Endodermal cell (in vitro differentiated cells): Measurements from ENCODE around the genes GSTA4 and FBXO9.

DNA sequence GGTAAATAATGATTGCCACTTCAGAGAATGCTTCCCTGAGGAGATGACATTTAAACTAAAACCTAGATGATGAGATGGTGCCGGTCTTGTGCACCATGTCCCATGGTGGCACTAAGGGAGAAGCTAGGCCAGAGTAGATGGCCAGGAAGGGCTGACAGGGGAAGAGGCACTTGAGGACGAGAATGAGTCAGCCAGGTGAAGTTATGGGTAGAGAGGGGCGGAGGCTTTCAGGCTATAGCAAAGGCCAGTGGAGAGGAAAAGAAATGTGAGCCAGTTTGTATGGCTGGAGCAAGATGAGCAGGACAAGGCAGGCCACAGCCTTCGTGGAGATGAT, 44.7 kb upstream of the ADGRF4 start:
- PRO-cap, result no peak

GRCh38 chr6:47656145-47656584, 42.2 kb upstream of the ADGRF4 start:
- PRO-cap, result bidirectional peak, plus-strand start at chr6:47656504, minus-strand start at chr6:47656343

GRCh38 chr6:49506608-49507002, 6.9 kb downstream of the GLYATL3 start:
- PRO-cap, result no peak

- PRO-cap, result no peak
Measured at GRCh38 chr6:49764458-49765069, 20.4 kb upstream of the CRISP3 start.

- PRO-cap, result no peak
Measured at GRCh38 chr6:49940021-49940588, 23.9 kb downstream of the DEFB114 start.

DNA sequence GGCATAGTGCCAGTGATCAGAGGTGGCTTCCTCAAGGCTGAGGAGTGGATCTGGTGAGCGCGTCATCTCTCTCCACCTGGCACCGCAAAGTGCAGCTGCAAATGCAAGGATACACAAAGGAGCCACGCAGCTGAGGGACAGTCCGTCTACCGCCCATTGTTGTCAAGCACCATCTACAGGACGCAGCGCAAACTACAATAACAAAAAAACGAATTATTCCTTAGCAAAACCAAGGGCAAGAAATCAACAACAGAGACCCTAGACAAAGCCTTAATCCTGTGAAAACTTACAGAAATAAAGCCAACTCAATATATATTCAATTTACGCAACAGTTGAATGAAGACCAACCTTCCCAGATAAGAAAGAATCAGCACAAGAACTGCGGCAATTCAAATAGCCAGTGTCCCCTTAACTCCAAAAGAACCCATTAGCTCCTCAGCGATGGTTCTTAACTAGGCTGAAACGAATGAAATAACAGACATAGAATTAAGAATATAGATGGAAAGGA, 9.2 kb upstream of the DEFB110 start:
- PRO-cap, result unidirectional peak, minus-strand start at position 91 of the sequence

DNA sequence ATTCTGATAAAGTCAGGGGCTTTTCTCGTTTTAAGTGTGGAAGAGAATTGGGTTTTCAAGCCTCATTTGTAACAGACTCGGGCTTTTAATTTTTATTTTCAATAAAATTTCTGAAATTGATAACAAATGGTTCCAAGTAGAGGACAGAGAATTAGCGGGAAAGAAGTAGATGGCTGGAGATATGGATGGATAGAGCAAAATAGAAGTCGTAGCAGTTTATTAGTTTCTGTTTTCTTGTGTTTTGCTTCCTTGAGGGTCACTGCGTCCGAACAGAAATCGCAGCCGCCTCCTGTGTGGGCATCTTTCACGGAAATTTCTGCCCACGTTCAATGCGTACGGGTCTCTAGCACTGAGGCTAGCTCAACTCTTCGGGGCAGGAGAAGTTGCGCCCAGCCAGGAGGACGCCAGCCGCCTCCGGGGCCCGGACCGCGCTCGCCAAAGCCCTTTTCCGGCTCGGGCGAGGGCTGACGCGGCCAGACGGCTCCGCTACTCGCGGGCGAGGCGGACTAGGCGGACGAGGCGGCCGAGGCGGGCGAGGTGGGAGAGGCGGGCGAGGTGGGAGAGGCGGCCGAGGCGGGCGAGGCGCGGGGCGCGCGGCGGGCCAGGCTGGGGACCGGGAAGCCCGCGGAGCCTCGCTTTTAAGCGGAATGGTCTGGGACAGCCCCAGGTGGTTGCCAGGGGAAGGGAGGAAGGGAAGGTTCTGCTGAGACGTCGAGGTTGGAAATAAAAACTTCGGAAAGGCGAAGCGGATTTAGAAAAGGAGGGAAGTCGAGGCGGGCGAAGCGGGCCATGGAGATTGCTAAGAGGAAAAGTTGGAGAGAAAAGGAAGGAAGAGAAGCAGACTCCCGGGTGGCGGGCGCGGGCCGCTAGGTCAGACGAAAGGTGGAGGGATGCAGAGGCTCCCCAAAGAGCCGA, 898 bp downstream of the TFAP2B start:
- PRO-cap, result no peak

DNA sequence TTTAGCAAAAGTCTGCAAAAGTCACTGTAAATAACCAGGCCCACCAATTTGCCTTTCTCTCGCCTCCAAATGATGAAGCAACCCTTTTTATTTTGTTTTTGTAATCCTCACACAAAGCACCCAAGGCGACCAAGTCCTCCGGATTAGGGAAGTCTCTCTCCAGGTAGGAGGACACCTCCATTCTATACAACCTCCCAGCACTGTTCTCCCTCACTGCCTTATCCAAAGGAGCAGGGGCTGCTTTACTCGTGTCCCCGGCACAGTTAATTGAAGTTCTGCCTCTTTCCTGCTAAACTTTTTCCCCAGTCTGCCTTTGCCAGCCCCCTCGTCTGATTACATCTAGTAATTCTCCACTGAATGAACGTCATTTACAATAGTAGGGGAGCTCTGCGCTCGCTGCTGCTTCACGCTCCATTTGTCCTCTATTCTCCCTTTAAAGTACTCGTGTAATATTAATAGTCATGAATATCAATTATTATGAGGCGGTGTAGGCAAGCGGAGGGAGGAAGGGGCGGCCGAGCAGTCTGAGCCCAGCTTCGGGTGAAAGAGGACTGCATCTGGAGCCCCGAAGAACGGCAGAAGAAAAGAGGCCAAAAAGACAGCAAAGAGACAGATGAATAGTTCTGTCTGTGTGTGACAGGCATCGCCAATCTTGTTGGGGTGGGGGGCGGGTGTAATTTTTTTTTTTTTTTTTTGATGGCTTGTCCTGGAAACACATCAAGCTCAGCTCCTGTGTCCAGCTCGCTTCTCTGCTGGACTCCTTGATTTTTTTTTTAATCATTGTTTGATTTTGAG, 2.8 kb downstream of the TFAP2B start:
- PRO-cap, result no peak

DNA sequence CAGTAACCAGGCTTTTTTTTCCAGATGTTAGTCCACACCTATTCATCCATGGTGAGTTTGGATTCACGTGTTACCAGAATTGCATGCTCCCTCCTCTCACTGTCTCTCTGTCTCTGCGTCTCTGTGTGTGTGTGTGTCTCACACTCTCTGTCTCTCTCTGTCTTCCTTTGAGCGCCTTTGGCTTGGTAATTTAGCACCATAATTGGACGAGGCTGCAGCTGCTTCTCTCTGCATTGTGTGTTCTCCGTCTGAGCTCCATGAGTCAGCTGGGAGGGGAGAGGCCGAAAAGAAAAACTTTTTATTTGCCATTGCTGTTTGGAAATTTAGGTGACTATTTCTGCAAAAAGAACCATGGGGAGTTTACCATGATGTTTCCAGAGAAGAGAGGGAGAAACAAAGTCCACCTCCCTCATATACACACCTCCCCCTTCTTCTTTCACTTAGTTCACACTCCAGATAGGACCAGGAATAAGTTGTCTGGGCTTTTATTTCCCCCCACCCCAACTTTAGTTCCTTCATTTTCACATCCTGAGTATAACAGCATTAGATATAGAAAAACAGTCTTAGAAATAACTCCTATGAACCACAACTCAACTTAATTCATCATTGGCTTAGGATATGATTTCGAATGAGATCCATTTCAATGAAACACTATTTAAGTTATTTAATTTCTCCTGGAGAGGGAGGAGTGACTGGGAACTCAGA, 3.6 kb downstream of the TFAP2B start:
- PRO-cap, result no peak

DNA sequence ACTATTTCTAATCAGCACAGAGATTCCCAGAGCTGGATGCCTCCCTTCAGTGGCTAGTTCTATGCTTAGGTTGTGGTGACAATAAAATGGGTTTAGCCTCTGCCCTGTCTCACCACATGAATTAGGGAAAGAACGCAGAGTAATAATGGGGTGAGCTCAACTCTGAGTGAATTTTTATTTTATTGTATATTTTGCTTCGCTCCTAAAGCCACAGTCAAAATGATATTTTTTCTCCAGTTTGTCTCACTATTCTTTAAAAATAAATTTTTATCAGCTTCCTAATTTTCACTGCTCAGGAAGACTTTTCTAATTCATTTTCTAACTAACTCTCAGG, 142.2 kb downstream of the TFAP2B start:
- PRO-cap, result no peak

DNA sequence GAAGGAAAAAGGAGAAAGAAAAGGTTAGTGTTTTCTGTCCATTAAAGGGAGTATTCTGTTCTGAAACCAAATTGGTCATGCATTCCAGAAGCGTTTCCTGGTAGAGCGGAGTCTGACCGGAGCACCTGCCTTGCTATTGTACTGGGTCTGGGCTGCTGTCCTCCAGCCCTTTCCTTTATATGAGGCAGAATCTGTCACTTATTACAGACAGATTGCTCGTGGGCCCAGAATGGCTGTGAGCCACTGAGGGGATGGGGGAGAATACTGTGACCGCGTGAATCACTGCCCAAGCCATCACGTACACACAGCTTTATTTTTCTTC, 573.5 kb downstream of the PKHD1 start:
- PRO-cap, result no peak

DNA sequence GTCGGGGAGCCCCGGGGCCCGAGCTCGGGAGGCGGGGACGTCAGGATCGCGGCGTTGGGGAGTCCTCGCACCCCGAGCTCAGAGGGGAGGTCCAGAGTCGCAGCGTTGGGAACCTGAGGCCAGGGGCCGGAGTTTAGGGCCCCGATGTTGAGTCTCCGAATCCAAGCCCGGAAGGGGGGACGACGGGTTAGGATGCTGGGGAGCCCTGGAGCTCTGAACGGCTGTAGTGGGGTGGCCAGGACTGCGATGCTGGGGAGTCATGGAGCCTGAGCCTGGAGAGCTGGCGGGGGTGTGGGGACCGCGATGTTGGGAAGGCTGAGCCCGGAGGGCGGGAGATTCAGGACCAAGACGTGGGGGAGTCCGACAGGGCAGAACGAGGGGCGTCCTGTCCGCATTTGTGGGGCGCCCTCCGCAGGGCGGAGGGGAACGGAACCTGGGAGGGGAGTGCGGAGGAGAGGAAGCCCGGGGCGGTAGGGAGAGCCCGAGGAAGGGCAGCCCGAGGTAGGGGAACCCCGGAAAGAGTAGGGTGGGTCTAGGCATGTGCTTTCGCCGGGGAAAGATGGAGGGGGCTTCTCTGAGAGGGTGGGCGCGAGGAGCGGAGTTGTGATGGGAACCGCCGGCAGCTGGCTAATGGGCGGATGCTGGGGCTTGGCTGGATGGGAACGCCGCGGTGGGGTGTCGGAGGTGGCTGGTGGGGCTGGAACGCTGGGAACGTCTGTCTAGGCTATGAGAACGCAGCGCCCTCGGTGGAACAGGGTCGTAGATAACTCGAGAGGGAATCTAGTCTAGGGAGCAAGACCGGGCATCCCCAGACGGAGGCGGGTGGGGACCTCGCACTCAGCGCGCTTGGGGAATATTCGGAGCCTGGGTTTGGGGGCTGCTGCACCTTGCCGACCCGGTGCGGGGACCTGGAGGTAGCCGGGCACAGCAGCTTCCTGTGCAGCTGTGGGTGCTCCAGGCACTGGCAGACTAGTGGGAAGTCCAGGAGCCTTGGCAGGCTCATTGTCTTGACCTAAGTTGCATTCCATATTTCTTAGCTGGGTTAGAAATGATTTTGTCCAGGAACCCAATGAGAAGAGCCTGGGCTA, 699 bp downstream of the PAQR8 start:
- PRO-cap, result no peak

- PRO-cap, result no peak
Measured at GRCh38 chr6:52390021-52390741, 28.2 kb downstream of the PAQR8 start.

DNA sequence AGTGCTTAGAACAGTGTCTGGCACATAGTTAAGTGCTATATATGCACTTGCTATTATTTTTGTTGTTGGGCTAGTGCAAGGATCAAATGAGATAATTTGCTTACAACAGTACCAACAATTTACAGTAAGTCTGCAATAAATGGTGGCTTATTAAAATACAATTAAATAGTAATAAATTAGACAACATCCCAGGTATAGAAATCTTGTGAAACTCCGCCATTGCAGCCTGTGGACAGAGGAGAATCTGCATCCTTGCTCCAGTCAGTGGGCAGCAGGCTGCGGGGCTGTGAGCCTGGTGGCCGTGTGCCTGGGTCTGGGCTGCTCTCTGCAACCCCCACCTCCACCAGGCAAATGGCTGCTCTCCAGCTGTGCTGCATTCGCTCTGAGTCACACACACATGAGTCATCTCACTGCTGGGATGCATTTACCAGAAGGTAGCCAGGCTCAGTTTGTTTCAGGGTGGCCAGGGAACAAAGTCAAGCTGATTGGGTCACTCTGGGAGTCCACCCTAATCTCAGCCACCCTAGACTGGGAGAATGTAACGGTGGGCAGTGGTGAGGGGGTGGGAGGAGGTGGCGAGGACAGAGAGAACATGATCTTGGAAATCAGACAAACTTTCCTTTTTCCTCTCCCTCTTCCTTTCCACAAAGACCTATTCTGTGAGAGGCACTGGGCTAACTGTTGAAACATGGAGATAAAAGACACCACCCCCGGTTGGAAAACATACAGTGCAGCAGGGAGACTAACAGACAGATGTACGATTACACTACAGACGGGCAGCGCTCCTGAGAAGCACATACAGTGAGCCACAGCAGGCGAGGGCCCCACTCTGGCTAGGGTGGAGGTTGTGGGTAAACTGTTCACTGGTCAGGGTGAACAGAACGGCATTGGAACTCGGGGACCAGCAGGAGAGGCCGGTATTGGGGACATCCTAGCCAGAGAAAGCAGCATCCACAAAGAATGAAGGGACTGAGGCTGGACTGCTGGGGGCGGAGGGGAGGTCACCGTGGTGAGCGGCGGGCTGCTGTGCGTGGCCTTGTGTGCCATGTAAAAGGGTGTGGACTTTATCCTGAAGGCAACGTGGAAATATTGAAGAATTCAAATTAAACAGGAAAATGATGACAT, 59.2 kb downstream of the TRAM2 start:
- PRO-cap, result bidirectional peak, plus-strand start at position 452 of the sequence, minus-strand start at position 315 of the sequence

DNA sequence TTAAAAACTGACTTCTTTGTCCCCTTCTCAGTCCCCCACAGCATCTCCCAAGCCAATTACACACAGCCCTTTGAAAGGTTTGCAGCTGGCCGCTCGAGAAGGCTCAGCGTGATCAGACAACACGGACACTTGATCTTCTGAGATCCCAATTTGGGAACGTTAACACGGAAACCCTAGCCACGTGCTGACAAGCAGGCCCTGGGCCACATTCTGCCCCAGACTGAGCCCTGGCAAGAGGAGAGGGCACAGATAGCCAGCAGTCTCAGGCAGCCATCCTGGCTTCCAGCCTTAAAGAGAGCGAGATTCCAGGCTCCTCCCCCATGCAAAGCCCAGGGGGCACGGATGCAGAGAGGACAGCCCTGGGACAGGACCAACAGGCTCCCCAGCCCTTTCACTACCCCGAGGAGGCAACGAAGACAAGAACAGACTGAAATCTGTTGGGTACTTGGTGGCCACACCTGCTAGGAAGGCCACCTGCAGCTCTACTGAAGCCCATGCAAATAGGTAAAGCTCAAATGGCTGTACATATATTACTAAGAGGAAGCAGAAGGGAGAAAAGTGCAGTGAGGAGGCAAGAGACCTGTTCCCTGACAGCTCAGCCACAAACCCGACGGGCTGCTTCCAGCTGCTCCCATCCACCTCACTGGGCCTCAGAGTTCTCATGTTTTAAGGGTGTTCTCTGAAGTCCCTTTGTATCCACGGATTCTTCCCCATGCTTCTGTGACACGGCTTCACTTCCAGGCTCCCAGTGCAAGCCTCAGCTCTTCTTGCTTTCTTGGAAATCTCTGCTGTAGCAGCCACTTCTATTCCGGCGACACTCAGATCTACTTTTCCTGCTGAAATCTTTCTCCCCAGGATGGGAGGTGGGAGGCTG, 24.7 kb downstream of the TRAM2 start:
- PRO-cap, result no peak

GRCh38 chr6:52594816-52596115, 18.4 kb upstream of the TRAM2 start:
- PRO-cap, result no peak

- PRO-cap, result no peak
Measured at GRCh38 chr6:52985836-52986173, 9.3 kb downstream of the GSTA4 start.

DNA sequence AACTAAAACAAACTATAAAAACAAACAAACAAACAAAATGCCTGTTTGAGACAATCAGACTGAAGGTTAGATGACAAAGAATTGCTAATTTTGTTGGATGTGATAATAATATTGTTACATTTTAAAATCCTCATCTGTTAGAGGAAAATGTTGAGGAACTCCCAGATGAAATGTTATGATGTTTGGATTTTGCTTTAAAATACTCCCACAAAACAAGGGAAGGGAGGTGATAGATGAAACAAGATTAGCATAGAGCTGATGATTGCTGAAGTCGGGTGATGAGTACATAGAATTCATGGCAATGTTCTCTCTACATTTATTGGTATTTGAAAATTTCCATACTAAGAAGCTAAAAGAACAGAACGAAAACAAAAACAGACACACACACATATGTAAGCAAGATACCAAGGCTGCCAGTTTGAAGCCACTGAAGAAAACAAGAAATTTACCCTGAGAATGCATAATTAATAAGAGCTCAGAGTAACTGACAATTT, 1.6 kb downstream of the GSTA4 start:
- PRO-cap, result no peak

- PRO-cap, result bidirectional peak, plus-strand start at chr6:52994710, minus-strand start at chr6:52994654; bidirectional peak, plus-strand start at chr6:52994920, minus-strand start at chr6:52994936; bidirectional peak, plus-strand start at chr6:52995620, minus-strand start at chr6:52995135
Measured at GRCh38 chr6:52994416-52995539, at the start of gene GSTA4. GSTA4 (minus strand) TSS chr6:52995284.

GRCh38 chr6:53065210-53066205, at the start of gene FBXO9:
FBXO9 (plus strand) TSS chr6:53065404.
- PRO-cap, result bidirectional peak, plus-strand start at chr6:53065472, minus-strand start at chr6:53065381